Helper T cell (primary cell): ENCODE results near the genes AMOT, HTR2C, LUZP4, SLC6A14, WDR44 and ZCCHC12.

DNA sequence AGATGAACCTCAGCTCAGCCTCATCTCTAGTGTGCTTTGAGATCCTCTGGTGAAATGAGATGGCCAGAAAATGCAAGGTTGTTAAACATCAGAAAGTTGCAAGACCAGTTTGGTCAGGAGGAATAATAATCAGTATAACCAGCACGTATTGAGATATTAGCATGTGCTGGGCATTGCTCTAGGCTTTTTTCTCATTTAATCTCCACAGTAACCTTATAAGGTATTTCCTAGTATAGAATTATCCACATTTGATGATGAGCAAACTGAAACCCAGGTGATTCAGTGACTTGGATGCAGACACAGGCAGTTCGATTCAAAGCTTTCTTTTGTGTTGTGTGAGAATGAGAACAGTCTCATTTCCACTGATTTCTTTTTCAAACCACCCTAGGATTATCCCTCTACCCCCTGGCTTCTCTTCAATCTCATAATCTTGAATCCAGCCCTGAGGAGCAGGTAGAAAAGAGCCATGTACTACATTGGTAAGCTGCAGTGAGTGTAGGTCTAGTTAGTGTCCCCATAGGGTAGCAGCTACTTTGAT lies 110.4 kb upstream of the PAK3 start:
- PRO-cap, 2 experiments = no peak in any of the 2 experiments

DNA sequence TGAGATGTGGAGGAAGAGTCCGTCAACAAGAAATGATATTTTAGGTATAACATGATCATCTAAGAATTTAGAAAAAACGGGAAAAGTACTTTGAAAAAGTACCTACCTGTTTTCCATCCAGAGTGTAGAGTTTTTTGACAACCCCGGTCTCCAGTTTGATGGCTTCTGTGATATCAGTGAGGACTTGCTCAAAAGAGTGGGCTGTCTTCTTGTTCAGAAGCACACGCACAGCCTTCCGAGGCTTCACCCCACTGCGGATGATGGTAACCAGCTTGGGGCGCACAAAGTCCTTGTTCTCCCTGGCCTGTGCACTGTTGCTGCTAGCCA lies 11.1 kb downstream of the DCX start:
- PRO-cap, 2 experiments = no peak in any of the 2 experiments

DNA sequence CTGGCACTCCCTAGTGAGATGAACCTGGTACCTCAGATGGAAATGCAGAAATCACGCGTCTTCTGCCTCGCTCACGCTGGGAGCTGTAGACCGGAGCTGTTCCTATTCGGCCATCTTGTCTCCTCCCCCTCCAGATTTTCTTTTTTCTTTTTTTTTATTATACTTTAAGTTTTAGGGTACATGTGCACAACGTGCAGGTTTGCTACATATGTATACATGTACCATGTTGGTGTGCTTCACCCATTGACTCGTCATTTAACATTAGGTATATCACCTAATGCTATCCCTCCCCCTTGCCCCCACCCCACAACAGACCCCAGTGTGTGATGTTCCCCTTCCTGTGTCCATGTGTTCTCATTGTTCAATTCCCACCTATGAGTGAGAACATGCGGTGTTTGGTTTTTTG lies 83.2 kb downstream of the SERTM2 start:
- PRO-cap, 2 experiments = no peak in any of the 2 experiments

DNA sequence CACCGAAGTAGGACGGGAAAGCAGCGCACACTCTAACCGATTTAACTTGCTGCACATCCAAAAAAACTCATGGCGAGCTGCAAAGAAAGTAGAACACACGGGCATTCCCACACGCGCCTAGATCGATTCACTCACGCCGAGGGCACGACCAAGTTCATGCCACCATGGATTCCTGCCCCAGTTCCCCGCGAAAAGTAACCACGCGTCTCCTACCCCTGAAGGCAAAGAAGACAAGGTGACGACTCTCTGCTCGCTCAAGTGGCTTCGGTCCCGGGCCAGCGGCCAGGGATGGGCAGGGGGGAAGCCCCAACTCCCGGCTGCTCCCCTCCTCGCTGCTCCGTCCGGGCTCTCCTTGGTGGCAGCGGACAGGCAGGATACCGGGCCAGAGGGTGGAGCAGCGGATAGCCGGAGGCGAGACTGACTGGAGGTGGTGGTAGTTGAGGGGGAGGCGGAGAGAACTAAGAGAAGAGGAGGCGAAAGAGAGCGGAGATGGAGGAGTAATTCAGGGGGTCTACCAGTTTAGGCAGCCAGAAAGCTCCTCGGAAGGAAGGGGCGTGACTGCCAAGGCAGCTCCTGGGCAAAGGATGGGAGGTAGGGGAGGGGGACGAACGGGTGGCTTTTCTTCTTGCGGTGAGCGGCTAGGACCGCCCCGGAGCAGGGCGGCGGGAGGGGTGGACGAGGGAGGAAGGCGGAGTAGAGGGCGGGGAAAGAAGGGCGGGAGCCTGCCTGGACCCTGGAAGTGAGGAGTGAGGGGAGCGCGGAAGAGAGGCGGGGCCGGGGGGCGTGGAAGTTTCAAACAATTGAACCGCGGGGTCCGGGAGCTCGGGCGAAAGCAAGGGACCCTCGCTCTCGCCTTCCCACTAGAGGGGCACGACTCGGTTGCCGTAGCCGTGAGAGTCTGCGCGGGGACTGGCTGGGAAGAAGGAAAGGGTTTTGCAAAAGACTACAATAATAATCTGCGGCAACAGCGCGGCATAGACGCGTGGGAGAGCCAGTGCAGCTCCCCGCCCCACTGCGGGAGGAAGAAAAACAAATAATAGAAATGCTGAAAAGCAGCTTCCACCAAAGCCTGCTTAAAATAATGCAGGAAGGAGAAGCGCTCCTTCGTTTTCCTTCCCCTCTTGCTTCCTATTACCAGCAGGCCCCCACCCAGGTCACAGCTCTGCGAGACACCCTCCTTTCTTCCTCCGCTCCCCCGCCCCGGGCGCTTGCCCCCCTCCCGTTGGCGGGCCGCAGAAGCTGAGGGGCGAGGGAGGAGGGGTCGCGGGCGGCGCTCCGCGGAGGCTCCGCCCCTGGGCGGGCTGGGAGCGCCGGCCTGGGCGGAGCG lies at the start of gene AMOT:
Gene AMOT (minus strand): TSS at position 593 of the 1,327 bp plus-strand sequence.
- PRO-cap, 2 experiments = peak in 2 of 2 experiments; most common plus-strand start position 799 of the sequence (in 1); most common minus-strand start position 911 of the sequence (in 1)

GRCh38 chrX:113990612-113991098 lies 593.2 kb upstream of the HTR2C start:
- PRO-cap, 2 experiments = no peak in any of the 2 experiments

GRCh38 chrX:114583689-114584284 lies at the start of gene HTR2C:
TSS of gene HTR2C (plus strand) at chrX:114584086.
- PRO-cap, 2 experiments = no peak in any of the 2 experiments

- PRO-cap, 2 experiments = no peak in any of the 2 experiments
These were observed at the start of gene LUZP4 for GRCh38 chrX:115289422-115290027. TSS of gene LUZP4 (plus strand) at chrX:115289715.

- PRO-cap, 2 experiments = no peak in any of the 2 experiments
These were observed 22.2 kb downstream of the LUZP4 start for GRCh38 chrX:115311489-115312326.

DNA sequence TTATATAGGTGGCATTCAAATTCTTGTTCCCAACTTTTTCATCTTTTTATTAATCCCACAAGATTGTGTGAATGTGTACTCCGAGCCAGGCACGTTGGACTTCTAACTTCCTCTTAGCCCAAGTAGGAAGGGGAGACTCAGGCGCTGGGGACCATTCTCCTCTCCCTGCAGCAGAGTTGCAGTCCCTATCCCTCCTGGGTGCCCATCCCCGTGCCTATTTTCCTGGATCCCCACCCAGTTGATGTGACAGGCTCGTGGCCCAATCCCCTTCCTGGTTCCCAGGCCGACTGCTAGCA lies 222 bp upstream of the PLS3 start:
- PRO-cap, 2 experiments = no peak in any of the 2 experiments

DNA sequence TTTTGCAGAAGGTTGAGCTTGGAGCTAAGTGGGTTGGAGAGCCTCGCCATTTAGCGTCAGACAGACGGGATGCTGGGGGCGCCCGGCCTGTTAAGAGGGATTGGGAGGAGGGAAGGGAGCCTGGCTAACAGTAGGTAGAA lies 1.3 kb downstream of the PLS3 start:
- PRO-cap, 2 experiments = no peak in any of the 2 experiments

GRCh38 chrX:116238557-116238855 lies 68.0 kb downstream of the AGTR2 start:
- PRO-cap, 2 experiments = no peak in any of the 2 experiments

- PRO-cap, 2 experiments = no peak in any of the 2 experiments
These were observed 68.4 kb downstream of the AGTR2 start for GRCh38 chrX:116238856-116239363.

DNA sequence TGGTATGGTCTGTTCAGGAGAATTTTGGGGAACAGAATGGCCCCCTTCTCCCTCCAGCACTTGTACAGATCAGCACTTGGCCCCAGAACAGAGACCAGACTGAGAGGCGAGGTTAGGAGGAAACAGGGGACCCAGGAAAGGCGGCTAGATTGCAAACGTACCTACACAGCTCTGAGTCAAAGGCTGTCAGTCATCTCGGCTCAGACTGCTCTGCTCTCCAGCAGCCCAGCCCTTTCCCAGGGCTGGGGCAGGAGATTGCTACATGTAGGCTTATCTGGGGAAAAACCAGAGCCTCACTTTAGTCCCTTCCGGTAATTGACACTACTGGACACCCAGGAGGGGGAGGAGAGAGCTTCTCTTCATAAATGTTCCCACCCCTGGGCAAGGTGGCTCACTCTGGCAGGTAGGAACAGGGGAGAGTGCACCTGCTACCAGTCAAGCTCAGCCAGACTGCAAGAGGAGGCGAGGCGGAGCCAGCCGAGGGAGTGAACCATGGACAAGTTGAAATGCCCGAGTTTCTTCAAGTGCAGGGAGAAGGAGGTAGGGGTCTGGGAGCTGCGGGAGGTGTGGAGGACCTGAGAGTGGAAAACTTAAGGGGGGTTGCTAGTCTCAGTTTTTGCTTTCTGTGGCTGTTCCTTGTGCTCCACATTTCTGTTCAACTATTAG lies at the start of gene SLC6A14:
Gene SLC6A14 (plus strand): TSS at position 389 of the 666 bp plus-strand sequence.
- PRO-cap, 2 experiments = no peak in any of the 2 experiments

- PRO-cap, 2 experiments = peak in 2 of 2 experiments; most common plus-strand start chrX:118346140 (in 2); most common minus-strand start chrX:118345851 (in 2)
These were observed at the start of gene WDR44 for GRCh38 chrX:118345745-118346640. TSS of gene WDR44 (plus strand) at chrX:118346106.

- PRO-cap, 2 experiments = peak in 1 of 2 experiments; most common plus-strand start chrX:118346793 (in 1); most common minus-strand start chrX:118346703 (in 1)
These were observed 761 bp downstream of the WDR44 start for GRCh38 chrX:118346641-118347092.

DNA sequence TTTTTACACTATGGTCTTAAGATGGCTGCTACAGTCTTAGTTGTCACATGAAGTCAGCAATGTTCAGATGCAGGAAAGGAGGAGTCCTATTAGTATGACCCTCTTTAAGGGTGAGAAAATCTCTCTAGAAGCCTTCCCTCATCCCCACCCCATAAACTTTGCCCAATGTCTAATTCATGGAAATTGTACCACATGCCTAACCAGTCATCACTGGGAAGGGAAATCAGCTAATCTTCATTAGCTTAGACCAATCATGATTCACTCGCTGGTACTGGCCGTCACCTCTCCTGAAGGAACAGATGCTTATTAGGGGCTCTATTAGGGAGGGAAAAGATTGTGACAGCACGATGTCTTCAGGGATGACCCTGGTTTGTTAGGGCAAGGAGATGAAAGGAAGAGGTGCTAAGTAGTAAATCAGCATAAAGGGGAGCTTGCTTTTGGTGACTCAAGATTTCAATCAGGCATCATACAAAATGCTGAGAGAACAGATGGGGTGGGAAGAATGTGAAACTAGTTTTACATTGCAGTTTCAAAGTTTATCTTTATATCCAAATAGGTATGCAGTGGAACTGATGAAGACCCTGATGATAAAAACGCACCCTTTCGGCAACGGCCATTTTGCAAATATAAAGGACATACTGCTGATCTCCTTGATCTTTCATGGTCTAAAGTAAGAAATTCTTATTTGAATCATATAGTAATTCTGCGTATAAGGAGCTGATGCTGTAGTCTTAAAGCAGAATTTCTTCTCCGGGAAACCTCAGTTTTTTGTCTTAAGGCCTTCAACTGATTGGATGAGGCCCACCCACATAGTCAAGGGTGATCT lies 63.2 kb upstream of the DOCK11 start:
- PRO-cap, 2 experiments = no peak in any of the 2 experiments

DNA sequence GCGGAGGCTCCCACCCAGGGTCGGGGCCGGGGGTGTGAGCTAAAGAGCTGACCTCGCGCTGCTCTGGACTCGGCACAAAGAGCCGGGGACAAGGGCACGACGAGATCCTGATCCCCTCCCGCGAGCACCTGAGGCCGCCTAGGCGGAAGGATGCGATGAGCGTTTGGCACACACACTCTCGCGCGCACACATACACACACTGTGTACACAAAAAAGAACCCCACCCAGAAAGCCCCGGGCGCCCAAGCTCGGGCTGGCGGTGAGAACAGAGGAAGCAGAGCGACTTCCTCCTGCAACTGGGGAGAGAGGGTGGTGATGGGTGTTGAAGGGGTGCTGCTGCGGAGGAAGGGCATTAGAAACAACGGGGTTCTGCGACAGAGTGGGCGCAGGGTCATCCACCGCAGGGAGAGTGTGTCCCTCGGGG lies 742 bp downstream of the DOCK11 start:
- PRO-cap, 2 experiments = peak in 2 of 2 experiments; most common plus-strand start position 352 of the sequence (in 1); most common minus-strand start position 165 of the sequence (in 2)

DNA sequence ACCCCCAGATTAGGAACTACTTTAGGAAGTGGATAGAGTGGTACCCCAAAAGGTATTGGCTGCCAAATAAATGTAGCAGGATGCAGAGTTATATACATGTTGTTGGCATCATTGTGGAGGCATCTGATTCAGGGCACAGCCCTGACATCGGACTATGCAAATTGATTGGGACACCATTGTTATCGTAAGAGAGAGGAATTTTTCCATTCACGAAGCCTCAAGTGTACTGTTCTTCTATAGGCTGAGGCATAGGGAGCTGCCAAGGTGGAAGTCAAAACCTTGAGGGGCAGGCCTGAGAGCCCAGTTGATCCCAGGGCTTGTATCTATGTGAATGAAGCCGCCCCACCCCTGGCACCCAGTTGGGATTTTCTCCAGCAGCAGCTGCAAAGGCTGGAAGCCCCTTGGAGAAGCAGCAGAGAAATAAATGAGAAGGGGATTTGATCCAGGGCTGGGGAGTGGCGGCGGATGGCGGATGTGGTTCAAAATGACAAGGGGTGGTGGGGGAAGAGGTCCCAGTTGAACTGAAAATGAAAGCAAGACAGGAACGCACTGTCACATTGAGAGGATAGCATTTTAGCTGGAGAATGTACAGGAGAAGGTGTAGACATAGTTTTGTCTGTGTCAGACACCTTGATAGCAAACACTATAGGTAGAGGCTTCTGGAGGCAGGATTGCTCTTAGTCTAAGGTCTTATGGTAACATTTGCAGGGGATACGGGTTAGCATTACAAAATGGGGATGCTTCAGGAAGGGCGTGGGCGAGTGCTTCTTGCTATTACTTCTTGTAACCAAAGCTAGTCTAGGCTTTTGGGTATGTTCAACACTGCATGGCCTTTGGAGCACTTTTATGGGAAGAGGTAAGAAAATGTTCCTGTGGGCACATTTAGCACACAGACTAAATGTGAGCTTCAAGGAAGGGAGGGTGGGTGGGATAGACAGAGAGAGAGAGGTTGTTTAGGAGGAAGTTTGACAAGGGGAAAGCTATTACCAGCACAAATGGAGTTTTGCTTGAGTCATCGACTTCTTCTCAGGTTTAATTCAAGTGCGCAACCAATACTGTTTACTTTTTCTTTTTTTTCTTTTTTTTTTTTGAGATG lies 32.6 kb downstream of the DOCK11 start:
- PRO-cap, 2 experiments = peak in 2 of 2 experiments; most common plus-strand start position 579 of the sequence (in 2); most common minus-strand start position 128 of the sequence (in 1)

- PRO-cap, 2 experiments = no peak in any of the 2 experiments
These were observed 70.6 kb downstream of the DOCK11 start for GRCh38 chrX:118565882-118566853.

DNA sequence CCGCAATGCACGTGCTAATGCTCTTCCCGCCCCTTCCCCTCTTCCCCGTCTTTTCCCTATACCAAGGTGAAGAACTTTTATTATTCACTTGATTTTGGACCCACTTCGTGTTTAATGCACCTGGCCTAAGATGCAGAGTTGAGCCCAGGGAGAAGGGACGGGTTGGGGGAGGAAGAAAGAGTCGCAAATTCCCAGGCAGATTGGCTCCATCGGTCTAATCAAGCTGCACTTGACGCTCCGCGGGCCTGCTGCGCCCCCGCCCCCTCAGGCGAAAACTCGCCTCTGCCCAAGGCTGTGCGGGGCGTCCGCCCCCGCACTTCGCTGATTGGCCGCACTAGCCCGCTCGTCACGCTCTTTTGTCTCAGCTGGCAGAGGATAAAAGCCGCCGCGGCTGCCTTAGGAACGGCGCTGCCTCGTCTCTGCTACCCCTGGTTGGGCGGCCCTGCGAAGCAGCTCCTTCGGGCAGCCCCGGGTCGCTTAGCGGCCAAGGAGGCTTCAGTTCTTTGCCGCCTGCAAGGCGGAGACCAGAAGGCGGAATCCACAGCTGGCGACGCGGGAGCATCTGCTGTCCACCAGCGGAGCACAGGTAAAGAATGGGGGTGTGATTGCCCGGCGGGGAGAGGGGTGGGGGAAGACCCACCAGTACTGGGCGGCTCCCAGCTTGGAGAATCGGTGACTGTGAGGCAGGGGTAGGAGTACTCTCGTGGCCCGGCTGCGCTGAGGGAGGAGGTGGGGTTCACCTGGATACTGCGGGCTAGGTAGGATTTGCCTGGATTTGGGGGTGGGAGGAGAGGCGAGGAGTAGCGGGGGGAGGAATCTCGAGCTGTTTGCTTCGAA lies at the start of gene ZCCHC12:
Gene ZCCHC12 (plus strand): TSS at position 405 of the 837 bp plus-strand sequence.
- PRO-cap, 2 experiments = no peak in any of the 2 experiments